ENCODE data around the gene TMEM8B.

- PRO-cap: no peak
- RAMPAGE, long total RNA, 2 experiments: no peak in any of the 2 experiments
Measured at GRCh38 chr9:35263785-35264177, 102.0 kb downstream of the UNC13B start.

GRCh38 chr9:35270073-35270279 lies 108.2 kb downstream of the UNC13B start:
- PRO-cap: no peak
- RAMPAGE, long total RNA, 2 experiments: no peak in any of the 2 experiments

DNA sequence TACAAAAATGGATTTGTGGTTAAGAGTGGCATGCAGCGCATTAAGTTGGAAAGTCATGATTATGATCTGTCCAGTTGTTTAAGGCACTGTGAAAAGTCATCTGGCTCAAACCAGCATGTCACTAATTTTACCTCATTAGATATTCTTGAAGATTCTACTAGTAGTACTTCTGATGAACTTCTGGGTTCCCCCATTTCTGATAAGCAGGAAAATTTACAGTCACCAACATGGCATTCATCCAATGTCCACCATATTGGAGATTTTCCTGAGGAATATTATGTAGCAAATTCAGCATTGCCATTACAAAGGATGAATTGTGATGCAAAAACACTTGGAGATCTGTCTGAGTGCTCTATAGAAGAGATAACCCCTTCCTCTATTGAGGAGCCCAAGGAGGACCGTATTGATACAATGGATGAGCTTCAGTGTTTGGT lies 138.6 kb downstream of the UNC13B start:
- PRO-cap: no peak
- RAMPAGE, long total RNA, 2 experiments: no peak in any of the 2 experiments

DNA sequence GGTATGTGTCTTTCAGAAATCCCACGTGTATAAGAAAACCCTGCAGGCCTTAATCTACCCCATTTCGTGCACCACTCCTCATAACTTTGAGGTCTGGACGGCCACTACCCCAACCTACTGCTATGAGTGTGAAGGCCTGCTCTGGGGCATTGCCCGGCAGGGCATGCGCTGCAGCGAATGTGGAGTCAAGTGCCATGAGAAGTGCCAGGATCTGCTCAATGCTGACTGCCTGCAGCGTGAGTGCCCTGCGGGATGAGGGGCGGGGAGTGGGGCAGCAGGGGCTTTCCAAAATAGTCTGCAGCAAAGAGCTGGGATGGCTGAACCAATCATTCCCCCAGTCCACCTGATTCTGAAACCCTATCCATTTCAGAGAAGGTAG lies 113.9 kb upstream of the RUSC2 start:
- PRO-cap: no peak
- RAMPAGE, long total RNA, 2 experiments: no peak in any of the 2 experiments

GRCh38 chr9:35490428-35490862 lies 534 bp downstream of the RUSC2 start:
- PRO-cap: no peak
- RAMPAGE, long total RNA, 2 experiments: no peak in any of the 2 experiments

DNA sequence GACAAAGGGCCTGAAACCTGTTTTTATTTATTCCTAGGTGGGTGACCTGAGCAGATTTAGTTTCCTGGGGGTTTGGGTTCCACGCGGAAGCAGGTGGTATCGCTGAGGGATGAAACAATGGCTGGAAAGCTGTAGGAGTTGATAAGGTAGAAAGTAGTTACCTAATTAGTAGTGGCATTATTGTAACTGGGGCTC lies 1.1 kb downstream of the RUSC2 start:
- PRO-cap: bidirectional peak, plus-strand start at position 56 of the sequence, minus-strand start outside the sequence
- RAMPAGE, long total RNA, 2 experiments: no peak in any of the 2 experiments

GRCh38 chr9:35537819-35538286 lies 25.8 kb downstream of the FAM166B start:
- PRO-cap: bidirectional peak, plus-strand start at chr9:35537966, minus-strand start at chr9:35537914; bidirectional peak, plus-strand start at chr9:35538135, minus-strand start at chr9:35538027
- RAMPAGE, long total RNA, 2 experiments: no peak in any of the 2 experiments

GRCh38 chr9:35561713-35562596 lies 1.7 kb downstream of the FAM166B start:
- PRO-cap: no peak
- RAMPAGE, long total RNA, 2 experiments: no peak in any of the 2 experiments

DNA sequence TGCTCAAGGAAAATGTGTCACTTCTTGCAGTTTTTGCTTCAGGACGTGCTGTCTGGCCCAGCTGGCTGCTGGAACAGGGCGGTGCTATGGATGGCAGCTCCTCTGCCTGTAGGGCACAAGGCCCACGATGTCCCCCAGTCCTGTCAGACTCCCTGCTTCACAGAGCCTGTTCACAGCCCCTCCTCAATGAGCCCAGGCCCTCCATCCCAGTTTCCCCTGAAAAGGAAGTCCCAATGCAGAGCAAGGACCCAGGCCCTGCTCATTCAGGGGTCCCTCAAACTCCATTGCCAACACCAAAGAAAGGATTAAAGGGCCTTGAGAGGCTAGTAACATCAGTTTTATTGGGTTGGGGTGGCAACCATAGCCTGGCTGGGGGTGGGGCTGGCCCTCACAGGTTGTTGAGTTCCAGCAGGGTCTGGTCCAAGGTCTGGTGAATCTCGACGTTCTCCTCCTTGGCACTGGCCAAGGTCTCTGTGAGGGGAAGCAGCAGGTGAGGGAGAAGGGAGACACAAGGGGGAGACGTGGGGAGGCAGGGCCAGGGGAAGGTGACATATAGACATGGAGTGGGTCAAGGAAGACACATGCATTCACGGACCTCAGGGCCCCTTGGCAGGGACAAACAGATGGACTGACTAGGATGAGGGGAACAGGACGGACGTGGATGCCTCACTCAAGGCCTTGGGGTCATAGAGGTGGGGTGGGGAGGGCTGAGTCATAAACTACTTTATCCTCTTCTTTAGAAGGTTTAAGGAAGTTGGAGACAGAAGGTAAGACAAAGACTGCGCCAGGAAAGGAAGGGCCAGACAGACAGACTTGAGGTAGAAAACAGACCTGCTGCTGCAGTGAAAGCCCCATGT lies 7.8 kb downstream of the TPM2 start:
- PRO-cap: no peak
- RAMPAGE, long total RNA, 2 experiments: no peak in any of the 2 experiments

DNA sequence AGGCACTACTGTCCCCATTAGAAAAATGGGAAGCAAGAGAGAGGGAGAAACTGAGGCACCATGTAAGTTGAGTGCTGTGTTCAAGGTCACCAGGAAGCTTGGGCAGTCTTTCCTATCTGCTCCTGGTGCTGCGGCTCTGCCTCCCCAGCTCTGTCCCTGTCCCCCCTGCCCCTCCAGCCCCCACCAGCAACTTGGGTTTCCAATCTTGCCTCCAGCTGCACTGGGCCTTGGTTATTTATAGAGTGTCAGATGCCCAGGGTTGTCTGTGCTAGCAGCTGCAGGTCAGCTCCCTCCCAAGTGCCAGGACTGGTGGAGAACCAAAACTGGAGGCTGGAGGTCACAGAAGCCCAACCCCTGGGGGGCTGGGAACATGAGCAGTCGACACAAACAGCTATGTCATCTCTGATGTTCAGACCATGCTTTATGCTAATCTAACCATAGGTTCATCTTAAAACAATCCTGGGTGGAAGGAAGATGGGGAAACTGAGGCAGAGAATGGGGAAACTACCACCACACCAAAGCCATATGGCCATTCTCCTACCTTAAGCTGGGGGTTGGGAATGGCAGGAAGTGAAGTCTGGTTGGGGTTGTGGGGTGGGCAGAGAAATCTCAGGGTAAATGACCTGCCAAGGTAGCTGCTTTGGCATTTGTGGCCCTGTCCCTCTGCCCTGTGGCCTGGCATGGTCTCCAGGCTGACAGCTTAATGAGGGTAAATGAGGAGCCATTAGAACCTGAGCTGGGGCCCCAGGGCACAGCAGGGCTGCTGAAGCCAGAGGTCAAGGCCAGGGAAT lies 1.6 kb downstream of the TPM2 start:
- PRO-cap: bidirectional peak, plus-strand start at position 248 of the sequence, minus-strand start at position 172 of the sequence
- RAMPAGE, long total RNA, 2 experiments: no peak in any of the 2 experiments

DNA sequence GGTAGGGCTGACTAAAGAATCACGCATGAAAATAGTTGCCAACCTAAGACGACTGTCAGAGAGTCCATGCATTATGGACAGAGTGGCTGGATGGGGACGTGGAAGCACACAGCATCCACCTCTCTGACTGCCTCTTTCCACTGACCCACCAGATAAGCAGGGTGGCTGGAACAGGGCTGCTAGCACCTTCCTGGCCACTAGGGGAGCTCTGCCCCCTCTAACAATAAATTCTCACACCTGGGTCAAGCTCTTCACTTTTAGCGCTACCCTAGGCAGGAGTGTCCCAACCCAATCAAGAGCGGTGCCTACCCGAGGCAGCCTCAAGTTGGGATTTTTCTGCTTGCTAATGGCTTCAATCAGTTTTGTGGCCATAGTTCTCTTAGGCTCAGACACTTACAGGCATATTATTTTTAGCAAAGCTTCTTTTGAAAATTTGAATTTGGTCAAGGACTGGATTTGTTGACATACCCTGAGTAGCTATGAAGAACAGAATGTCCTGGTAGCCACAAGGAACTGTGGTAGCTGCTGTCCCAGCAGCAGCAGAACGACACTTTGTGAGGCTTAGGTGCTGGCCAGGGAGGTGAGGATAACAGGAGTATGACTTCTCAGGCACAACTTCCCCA lies 6.9 kb upstream of the TPM2 start:
- PRO-cap: unidirectional peak, minus-strand start at position 142 of the sequence; bidirectional peak, plus-strand start at position 542 of the sequence, minus-strand start at position 329 of the sequence
- RAMPAGE, long total RNA, 2 experiments: no peak in any of the 2 experiments

- PRO-cap: no peak
- RAMPAGE, long total RNA, 2 experiments: no peak in any of the 2 experiments
Measured at GRCh38 chr9:35737977-35738966, 5.8 kb downstream of the CREB3 start.

GRCh38 chr9:35757302-35757753 lies 3.3 kb upstream of the MSMP start:
- PRO-cap: unidirectional peak, minus-strand start at chr9:35757552
- RAMPAGE, long total RNA, 2 experiments: no peak in any of the 2 experiments

- PRO-cap: no peak
- RAMPAGE, long total RNA, 2 experiments: no peak in any of the 2 experiments
Measured at GRCh38 chr9:35799527-35800367, 8.4 kb downstream of the NPR2 start.

DNA sequence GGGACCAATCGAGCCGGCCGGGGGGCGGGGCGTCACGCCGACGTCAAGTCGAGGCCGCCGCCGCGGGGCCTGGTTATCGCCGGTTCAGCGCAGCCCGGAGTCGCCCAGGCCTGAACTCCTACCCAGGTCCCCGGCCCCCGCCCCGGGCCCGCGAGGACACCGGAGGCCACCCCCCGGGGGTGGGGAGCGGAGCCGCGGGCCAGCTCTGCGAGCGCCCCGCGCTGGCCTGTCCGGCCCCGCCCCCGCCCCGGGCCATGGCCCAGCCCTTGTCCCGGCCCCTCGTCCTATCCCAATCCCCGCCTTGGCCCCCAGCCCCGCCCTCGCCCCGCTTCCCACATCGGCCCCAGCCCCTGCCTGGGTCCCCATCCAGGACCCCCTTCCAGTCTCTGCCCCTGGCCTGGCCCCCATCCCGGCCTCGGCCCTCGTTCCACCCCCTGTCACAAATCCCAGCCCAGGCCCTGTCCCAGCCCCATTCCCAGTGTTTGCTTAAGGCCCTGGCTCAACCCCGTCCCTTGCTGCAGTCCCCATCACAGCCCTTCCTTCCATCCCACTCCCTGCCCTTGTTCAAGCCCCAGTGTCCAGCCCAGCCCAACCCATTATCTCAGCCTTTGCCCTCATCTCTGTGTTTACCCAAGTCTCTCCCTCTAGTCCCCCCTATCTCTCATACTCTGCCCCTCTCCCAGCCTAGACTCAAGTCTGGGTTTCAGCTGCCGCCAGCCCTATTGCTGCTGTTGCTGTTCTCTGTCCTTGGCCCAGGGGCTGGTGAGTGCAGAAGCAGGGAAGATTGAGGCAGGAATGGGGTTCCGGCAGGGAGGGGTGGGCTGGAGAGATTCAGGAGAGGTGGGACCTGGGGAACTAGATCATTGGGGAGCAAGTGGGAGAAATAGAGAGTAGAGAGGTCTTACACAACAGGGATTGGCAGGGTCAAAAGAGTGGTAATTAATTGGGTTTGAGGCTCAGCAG lies at the start of gene TMEM8B:
TMEM8B (plus strand) TSS at position 35 of the 963 bp plus-strand sequence.
- PRO-cap: bidirectional peak, plus-strand start at position 46 of the sequence, minus-strand start outside the sequence; bidirectional peak, plus-strand start at position 337 of the sequence, minus-strand start at position 238 of the sequence
- RAMPAGE, long total RNA, 2 experiments: start-site peak on the plus strand in 2 of 2 experiments, centred at positions 176 to 330 of the sequence, 10 to 42 reads per replicate

DNA sequence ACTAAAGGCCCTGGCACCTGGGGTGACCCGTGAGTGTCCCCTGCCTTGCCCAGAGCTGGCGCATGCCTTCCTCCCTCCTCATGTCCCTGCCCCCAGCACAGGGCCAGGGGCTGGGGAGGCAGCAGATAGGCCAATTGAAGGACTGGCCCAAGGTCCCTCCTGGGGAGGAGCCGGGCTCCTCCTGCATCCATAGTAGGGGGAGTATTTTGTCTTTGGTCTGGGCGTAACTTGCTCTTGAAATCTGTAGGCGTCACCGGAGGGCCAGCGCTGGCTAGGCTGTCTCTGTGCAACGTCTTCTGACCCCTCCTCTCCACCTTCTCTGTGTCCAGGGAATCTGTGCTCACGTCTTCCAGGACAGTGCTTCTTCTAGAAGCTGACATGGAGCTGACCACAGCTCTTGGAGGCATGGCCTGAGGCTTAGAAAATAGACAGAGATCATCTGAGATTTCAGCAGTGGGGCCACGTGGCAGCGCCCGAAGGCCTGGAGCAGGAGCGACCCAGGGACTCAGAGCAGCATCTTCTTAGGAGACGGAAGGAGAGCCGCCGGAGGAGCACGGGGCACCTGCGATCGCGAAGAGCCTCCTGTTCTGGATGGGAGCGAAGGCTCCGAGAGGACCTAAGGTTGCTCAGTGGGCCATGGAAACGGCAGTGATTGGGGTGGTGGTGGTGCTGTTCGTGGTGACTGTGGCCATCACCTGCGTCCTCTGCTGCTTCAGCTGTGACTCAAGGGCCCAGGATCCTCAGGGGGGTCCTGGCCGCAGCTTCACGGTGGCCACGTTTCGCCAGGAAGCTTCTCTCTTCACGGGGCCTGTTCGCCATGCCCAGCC lies 751 bp downstream of the SPAAR start:
- PRO-cap: bidirectional peak, plus-strand start at position 237 of the sequence, minus-strand start at position 57 of the sequence
- RAMPAGE, long total RNA, 2 experiments: start-site peak on the plus strand in 1 of 2 experiments, centred at position 324 of the sequence, 25 reads per replicate

DNA sequence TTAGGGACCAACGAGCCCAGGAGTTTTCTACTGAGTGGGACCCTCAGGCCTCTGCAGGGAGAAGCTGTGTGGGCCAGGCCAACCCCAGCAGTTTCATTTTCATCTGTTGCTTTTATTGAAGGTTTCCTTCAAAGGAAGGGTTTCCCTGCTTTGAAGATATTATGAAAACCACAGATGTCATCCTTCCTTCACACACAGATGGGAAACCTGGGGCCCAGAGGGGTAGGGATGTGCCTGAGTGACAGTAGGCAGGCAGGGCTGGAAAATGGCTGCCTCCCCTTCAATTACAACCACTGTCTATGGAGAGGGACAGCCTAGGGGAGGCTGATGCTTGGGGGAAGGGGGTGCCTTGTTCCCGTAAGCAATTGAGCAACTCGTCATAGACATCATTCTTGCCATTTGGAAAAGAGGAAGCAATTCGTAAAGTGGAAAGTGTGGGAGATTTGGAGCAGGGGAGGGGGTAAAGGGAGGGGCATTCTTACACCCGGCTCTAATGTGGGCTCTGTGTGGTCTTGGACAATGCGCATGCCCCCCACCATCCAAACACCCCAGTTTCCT lies 3.8 kb downstream of the GLIPR2 start:
- PRO-cap: unidirectional peak, minus-strand start at position 301 of the sequence
- RAMPAGE, long total RNA, 2 experiments: no peak in any of the 2 experiments

- PRO-cap: bidirectional peak, plus-strand start at chr9:36159182, minus-strand start at chr9:36159059
- RAMPAGE, long total RNA, 2 experiments: no peak in any of the 2 experiments
Measured at GRCh38 chr9:36158740-36159399, 10.3 kb upstream of the CCIN start.

GRCh38 chr9:36191642-36192089 lies 945 bp downstream of the CLTA start:
- PRO-cap: no peak
- RAMPAGE, long total RNA, 2 experiments: no peak in any of the 2 experiments

DNA sequence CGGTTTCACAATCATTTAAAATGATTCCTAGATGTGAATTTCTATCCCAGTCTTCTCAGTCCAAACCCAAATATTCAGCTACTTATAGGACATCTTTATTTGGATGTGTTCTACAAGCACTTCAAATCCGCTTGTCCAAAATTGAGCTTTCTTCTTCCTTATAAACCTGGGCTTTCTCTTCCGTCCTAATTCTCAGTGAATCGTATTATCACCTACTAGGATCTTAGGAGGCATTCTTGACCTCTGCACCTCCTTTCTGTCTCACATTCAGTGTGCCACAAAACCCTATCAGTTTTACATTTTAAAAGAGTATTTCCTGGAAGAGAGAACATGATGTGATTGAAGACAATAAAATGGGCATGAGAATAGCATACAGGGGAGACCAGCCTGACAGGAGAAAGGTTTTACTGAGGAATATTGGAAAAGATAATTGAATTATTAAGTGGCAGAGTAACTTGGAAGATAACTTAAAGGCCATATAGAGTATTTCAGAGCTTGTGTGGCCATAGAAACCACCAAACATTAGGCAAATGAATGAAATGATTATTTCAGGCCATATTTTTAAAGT lies 16.9 kb upstream of the GNE start:
- PRO-cap: no peak
- RAMPAGE, long total RNA, 2 experiments: no peak in any of the 2 experiments

All from right atrium auricular region (tissue), 2 donors.